Hair follicle dermal papilla cell (primary cell): ENCODE results near the genes CST11, CST9L and CST9.

- CAGE, long polyA plus RNA: no peak
Observed at GRCh38 chr20:23135703-23136226, 49.6 kb upstream of the CD93 start.

- CAGE, long polyA plus RNA: no peak
Observed at GRCh38 chr20:23139718-23140178, 53.6 kb upstream of the CD93 start.

DNA sequence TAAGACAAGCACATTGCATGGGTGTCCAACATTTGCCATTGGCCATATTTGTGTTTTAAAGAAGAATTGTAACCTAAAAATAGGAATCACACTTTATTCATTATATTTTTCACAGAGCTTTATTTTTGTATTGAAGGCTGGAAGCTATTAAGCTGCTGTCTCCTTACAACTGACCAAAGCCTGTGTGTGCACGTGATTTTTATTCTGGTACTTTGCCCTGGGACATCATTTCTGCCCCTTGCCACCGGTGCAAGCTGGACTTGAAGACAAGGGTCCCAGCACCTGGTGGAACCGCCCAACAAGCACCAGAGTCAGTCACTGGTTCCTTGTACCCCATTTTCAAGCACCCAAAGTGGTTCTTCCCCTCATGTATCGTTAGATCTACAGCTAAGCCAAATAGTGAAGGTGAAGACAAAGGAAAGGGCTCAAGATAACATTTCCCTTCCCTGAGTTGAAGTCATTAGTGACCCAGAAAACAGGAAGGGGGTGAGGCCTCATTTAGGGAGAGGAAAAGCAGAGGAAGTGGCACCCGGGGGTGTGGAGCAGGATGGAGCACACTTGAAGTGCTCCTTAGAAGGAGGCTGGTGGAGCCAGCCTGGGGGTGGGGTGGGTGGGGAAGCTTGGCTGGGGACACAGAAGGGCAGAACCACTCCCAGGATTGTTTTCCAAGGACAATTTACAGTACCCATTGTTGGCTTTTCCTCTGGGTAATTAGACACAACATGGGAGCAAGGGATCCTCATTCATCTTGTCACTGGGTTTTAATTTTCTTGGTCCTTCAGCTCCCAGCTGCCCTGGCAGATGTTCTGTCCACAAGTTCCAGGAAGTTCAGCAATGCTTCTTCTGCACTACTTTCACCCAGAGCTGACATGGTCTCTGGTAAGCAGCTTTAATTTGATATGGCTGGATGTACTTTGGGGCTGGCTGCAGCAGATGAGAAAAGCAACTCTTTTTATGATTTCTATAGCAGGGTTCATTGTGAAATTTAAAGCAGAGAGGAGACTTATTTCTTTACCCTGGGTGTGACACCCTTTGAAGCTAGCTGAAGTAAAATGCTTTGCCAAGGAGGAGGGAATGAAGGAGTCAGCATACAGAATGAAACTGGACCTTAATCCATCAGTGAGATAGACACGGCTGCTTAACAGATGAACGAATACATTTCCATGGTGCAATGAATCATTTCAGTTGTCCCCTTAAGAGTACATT is 73.3 kb upstream of the CD93 start:
- CAGE, long polyA plus RNA: no peak

GRCh38 chr20:23161403-23161934 is 75.3 kb upstream of the CD93 start:
- CAGE, long polyA plus RNA: no peak

DNA sequence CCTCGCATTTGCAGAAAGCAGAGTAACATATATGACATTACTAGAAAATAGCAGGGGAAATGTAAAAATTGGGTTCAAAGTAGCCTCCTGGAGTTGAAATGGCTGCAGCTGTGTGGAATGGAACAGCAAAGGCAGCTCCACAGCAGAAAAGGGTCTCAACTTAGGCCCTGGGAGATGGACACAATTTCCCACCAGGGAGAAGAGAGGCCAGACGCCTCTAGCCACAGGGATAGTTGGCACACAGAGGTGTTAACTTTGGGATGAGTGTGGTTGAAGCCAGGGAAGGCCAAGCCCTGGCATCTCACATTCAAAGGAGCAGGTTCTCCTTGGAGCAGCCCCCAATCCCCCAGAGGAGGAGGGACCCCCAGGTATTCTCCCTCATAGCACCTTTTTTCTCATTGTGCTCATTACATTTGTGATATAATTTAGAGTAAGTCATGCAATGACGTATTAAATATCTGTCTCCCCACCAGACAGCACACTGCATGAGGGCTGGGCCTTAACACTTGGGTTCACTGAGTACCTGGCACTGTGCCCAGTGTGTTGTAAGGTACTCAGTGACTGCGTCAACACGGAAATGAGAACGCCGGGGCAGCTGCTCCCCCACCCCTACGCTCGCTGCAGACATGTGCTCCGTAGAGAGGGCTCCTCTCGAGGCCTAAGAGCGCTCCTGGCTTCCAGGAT is 76.0 kb upstream of the CD93 start:
- CAGE, long polyA plus RNA: no peak

GRCh38 chr20:23190162-23190477 is 104.0 kb upstream of the CD93 start:
- CAGE, long polyA plus RNA: no peak

- CAGE, long polyA plus RNA: no peak
Observed at GRCh38 chr20:23257889-23258851, 92.4 kb upstream of the NXT1 start.

GRCh38 chr20:23364190-23364657 is 2.2 kb downstream of the GZF1 start:
- CAGE, long polyA plus RNA: no peak

GRCh38 chr20:23452759-23452929 is at the start of gene CST11:
TSS of gene CST11 (minus strand) at chr20:23452876.
- CAGE, long polyA plus RNA: no peak

DNA sequence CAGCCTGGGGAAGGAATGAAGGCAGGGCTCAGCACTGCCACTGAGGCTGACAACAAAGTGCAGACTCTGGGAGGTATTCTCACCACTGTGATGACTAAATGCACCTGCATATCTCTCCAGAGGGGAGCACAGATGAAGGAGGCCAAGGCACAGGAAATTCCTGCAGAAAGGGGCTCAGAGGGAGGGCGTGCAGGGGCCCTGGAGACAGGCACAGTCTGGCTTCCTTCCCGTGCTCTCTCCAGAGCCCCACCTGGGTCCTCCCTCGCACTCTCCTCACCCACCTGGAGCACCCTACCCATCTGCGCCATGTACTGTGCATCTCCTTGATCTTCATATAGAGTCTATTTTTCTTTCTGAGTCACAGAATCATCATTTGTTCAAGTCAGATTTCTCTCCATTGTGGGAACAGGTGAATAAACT is 16.1 kb downstream of the CST9L start:
- CAGE, long polyA plus RNA: no peak

DNA sequence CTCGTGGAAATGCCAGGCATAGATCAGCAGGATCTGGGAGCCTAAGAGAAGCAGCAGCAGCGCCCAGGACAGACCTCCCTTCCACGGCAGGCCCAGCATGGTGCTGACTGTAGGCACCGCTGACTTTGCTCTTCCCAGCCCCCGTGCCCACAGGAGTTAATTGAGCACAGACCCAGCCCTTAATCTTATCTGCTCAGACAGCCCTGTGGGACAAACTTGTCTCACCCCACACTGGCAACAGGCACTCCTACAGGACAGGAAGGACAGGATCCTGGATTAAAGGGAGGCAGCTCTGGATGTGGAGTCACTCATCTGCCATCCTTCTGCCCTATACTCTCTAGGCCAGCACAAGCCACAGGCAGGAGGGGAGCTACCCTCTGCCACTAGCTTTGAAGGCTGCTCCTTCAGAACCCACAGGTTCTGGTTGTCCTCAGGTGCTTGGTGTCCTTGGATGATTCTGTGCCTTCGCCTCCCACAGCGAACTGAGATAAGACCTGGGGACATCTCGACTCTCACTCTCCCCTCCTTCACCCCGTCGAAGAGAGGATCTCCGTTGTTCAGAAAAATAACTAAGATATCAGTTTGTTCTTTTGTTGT is at the start of gene CST9L:
CST9L (minus strand) TSS at position 133 of the 597 bp plus-strand sequence.
- CAGE, long polyA plus RNA: no peak

DNA sequence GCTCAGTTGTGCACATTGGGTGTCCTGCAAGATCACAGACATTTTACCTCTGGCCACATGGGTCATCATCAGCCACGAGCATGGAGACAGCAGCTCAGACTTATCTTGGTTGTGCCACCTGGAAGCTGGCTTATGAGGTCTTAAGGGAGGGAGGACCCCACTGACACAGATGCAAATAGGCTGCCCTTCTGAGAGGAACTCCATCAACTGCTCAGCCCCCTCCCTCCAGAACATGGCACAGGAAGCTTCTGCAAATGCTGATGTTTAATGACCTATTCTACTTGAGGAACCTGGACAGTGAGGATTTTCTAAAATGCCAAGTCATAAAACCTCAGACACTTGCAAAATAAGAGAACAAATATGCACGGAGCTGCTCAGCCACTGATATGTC is 3.6 kb downstream of the CST9 start:
- CAGE, long polyA plus RNA: no peak

- CAGE, long polyA plus RNA: no peak
Observed at GRCh38 chr20:23605748-23606258, at the start of gene CST9. TSS of gene CST9 (minus strand) at chr20:23605917.

- CAGE, long polyA plus RNA: no peak
Observed at GRCh38 chr20:23625130-23625473, 12.7 kb downstream of the CST3 start.

DNA sequence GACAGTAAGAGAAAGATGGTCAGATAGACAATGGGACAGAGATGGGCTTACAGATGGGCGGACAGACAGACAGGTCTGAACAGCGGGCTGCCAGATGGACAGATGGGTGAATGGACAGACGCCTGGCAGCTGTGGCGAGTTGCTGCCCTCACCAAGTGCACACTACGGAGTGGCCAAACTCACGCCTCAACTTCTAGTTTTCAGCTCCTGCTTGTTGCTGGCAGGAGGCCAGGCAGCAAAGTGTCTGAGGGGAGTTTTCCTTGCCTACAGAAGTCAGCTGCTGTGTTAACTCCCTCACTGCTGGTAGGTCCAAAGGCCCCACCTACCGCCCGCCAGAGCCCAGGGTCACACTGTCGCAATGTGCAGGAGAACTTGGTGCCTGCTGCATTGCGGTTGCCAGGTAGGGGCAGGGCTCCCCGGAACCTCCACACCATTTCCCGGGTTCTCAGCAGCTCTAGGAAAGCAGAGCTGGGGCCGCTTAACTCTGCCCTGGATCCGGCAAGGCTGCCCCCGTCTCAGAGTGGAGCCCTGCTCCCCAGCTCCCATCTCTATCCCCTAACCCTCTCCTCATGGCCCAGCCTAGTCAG is 7.5 kb downstream of the GGTLC1 start:
- CAGE, long polyA plus RNA: no peak

DNA sequence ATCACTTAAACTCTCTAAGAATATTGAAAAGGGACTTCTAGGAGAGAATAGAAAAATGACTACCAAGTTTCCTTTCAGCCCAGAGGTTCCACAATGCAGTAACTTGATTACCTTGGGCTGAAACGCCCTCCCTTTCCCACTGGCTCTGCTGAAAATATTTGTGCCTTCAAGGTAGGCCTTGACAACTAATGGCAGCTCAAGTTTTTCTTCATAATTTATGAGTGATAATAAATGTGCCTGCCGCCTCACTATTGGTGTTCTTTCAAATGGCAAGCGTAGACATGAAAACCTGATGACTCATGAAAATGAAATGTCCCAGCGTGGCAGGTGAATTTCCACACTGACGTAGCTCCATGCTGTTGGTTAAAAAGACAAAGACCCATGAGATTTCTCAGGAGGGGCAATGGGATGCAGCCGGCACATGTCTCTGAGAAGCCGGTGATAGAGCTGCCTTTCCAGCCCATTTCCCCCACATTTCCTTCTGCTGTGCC is 107.2 kb upstream of the GGTLC1 start:
- CAGE, long polyA plus RNA: no peak

DNA sequence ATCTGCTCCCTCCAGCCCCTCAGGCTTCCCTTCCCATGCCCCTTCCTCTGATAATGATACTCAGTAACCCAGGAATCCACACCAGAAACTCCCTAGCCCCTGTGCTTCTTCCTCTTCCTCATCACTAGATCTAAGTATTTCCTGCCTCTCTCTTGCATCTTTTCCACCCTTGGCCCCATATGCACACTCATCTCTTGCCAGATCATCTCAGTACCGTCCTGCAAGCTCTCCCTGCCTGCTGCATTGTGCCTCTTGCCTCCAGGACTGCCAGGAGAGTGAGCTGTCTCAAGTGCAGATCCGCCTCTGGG is 10.0 kb downstream of the SYNDIG1 start:
- CAGE, long polyA plus RNA: no peak

DNA sequence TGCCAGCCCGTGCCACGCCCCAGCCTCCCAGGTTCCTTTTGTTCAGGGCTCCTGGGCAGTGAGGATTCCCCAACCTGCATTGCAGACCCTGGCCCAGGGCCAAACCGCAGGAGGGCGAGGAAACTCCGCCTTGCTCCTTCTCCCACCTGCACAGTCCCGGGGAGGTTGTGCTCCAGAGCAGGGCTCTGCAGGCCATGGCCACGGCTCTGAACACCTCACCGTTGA is 202.7 kb upstream of the CST7 start:
- CAGE, long polyA plus RNA: no peak

DNA sequence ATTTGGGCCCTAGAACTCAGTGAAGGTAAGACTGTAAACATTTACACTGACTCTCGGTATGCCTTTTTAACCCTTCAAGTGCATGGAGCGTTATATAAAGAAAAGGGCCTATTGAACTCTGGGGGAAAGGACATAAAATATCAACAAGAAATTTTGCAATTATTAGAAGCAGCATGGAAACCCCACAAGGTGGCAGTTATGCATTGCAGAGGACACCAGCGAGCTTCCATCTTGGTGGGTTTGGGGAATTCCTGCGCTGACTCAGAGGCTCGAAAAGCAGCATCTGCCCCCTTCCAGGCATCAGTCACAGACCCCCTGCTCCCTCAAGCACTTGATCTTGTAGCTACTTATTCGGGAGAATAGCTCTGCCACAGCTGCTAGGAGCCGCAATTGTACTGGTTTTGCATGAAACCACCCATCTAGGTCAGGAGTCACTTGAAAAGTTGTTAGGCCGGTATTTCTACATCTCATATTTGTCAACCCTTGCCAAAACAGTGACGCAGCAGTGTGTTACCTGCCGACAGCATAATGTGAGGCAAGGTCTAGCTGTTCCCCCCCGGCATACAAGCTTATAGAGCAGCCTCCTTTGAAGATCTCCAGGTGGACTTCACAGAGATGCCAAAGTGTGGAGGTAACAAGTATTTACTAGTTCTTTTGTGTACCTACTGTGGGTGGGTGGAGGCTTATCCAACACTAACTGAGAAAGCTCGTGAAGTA is 18.8 kb upstream of the CST7 start:
- CAGE, long polyA plus RNA: no peak

- CAGE, long polyA plus RNA: no peak
Observed at GRCh38 chr20:24991814-24992547, 570 bp downstream of the APMAP start.